IMR-90 (cell line): ENCODE results near the genes CLEC18A, CHST4 and TAT.

DNA sequence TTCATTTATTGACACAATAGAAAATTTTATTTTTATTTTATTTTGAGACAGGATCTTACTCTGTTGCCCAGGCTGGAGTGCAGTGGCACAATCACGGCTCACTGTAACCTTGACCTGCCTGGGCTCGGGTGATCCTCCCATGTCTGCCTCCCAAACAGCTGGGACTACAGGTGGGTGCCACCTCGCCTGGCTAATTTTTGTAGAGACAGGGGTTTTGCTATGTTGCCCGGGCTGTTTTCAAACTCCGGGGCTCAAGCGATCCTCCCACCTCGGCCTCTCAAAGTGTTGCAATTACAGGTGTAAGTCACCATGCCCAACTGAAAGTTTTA, 2.0 kb downstream of the WWP2 start:
- RRBS: no CpG with 5 or more reads among the region's 7 CpGs
CAGE:
- cytosol, long polyA plus RNA: no peak
- long polyA plus RNA: no peak
- nucleus, long polyA plus RNA: no peak

- RRBS: 68% methylated on average over 3 of the region's 10 CpGs
CAGE:
- cytosol, long polyA plus RNA: no peak
- long polyA plus RNA: no peak
- nucleus, long polyA plus RNA: no peak
These were observed 78.0 kb downstream of the WWP2 start for GRCh38 chr16:69839967-69840638.

- RRBS: no CpG with 5 or more reads among the region's 8 CpGs
CAGE:
- cytosol, long polyA plus RNA: no peak
- long polyA plus RNA: no peak
- nucleus, long polyA plus RNA: no peak
These were observed 61.1 kb upstream of the CLEC18A start for GRCh38 chr16:69890037-69890418.

- RRBS: 63% methylated on average over 3 of the region's 18 CpGs
CAGE:
- cytosol, long polyA plus RNA: no peak
- long polyA plus RNA: no peak
- nucleus, long polyA plus RNA: no peak
These were observed 9.7 kb upstream of the CLEC18A start for GRCh38 chr16:69941331-69941842.

GRCh38 chr16:69942144-69942666, 8.9 kb upstream of the CLEC18A start:
- RRBS: no CpG with 5 or more reads among the region's 15 CpGs
CAGE:
- cytosol, long polyA plus RNA: no peak
- long polyA plus RNA: no peak
- nucleus, long polyA plus RNA: no peak

- RRBS: no CpG with 5 or more reads among the region's 12 CpGs
CAGE:
- cytosol, long polyA plus RNA: no peak
- long polyA plus RNA: no peak
- nucleus, long polyA plus RNA: no peak
These were observed at the start of gene CLEC18A for GRCh38 chr16:69951136-69951526. CLEC18A (plus strand) TSS chr16:69951334.

GRCh38 chr16:70060600-70061377, 53.3 kb upstream of the PDPR start:
- RRBS: no CpG with 5 or more reads among the region's 7 CpGs
CAGE:
- cytosol, long polyA plus RNA: no peak
- long polyA plus RNA: no peak
- nucleus, long polyA plus RNA: no peak

DNA sequence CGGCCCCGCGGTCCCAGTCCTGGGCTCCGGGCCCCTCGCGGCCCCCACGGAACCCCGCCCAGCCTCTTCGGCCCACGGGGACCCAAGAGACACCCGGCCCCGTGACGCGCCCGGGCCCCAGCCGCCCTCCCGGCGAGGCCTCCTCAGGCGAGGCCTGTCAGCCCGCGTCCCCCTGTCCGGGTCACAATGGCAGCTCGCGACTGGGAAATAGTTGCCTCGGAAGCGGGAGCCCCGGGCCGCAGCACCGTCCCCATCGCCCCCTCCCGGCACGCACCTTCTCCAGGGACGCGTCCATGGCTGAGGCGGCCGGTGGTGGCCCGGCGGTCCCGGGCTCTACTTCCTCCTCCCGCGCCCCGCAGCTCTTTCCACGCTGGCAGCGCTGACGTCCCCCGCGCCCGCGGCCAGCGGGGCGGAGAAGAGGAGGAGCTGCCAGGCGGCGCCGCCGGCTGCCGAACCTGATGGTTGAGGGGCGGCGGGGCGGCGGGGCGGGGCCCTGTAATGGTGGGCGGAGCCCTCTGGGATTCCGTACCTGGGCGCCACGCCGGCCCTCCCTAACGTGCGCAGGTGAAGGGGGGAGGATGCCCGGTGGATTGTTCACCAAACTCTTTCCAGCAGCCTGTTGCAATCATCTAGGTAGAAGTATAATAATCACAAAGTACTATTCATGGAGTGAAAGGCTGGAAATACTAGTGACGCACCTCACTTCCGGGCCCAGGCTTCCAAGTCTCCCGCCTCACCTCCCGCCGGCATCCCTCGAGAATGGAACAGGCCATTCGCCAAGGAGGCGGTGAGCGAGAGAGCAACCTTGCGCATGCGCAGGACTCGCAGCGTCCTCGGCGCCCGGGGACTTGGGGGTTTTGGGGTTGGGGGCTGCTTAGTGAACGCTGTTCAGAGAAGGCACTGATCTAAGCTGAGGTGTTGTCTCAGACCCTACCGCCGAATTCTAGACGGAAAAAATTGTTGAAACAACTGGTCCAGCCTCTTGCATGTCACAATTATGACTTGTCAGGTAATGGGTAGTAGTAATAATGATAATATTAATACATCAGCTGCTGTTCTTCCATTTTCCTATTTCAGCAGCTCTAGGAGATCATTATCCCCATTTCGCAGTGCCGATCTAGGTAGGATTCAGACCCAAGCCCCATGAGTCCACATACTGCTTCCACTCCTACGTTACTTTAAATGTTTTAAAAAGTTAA, 48.3 kb upstream of the PDPR start:
- RRBS: under 1% methylated on average over 4 of the region's 92 CpGs
CAGE:
- cytosol, long polyA plus RNA: no peak
- long polyA plus RNA: no peak
- nucleus, long polyA plus RNA: no peak

- RRBS: no CpG with 5 or more reads among the region's 17 CpGs
CAGE:
- cytosol, long polyA plus RNA: no peak
- long polyA plus RNA: no peak
- nucleus, long polyA plus RNA: no peak
These were observed 21.0 kb upstream of the CLEC18C start for GRCh38 chr16:70152375-70153118.

DNA sequence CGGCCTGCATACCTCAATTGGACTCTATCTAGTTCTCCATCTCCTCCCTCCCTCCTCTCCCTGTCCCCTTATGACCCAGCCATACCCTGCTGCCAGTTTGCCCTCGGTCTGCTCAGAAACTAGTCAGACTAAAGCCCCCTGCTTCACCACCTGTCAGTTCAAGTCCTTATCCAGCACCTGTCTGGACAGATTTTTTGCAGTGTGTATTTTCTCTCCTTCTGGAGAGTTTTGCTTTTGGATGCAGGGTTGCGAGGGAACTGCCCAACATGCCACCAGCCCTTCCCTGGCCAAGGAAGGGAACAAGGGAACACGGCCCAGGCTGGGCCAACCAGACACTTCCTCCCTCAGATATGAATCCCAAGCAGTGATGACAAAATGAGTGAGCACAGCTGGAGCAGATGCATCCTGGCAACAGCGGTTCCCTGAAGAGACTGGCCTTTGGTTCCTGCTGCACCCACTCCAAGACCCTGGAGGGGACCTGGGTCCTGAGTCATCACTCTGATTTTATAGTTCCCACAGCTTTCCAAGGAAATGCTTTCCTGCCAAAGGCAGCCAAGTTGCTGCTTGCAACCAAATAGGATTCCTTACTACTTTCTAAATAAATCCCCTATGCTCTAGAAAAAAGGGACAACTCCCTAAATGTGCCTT, 5.5 kb downstream of the ST3GAL2 start:
- RRBS: no CpG with 5 or more reads among the region's 5 CpGs
CAGE:
- cytosol, long polyA plus RNA: no peak
- long polyA plus RNA: no peak
- nucleus, long polyA plus RNA: no peak

DNA sequence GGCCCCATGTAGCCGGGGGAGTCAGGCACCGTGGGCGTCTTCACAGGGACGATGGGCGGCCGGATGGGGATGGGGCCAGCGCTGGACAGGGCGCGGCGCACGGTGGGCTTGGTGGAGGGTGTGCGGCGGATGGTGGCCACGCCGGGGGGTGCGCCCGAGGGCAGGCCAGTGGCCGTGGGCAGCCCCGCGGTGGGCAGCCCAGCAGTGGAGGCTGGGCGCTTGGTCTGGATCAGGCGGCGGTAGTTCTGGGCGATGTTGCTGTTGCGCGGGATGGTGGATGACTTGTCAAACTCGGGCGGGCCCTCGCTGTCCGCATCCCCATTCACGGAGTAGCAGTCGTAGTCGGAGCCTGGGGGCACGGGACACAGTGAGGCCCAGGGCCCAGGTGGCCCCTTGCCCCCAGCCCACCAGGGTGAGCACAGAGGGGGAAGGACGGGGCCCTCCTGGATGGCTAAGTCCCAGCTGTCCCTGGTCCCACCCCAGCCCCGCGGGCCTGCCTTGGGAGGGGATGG, 17.8 kb downstream of the IL34 start:
- RRBS: 96% methylated on average over 13 of the region's 37 CpGs
CAGE:
- cytosol, long polyA plus RNA: no peak
- long polyA plus RNA: no peak
- nucleus, long polyA plus RNA: no peak

DNA sequence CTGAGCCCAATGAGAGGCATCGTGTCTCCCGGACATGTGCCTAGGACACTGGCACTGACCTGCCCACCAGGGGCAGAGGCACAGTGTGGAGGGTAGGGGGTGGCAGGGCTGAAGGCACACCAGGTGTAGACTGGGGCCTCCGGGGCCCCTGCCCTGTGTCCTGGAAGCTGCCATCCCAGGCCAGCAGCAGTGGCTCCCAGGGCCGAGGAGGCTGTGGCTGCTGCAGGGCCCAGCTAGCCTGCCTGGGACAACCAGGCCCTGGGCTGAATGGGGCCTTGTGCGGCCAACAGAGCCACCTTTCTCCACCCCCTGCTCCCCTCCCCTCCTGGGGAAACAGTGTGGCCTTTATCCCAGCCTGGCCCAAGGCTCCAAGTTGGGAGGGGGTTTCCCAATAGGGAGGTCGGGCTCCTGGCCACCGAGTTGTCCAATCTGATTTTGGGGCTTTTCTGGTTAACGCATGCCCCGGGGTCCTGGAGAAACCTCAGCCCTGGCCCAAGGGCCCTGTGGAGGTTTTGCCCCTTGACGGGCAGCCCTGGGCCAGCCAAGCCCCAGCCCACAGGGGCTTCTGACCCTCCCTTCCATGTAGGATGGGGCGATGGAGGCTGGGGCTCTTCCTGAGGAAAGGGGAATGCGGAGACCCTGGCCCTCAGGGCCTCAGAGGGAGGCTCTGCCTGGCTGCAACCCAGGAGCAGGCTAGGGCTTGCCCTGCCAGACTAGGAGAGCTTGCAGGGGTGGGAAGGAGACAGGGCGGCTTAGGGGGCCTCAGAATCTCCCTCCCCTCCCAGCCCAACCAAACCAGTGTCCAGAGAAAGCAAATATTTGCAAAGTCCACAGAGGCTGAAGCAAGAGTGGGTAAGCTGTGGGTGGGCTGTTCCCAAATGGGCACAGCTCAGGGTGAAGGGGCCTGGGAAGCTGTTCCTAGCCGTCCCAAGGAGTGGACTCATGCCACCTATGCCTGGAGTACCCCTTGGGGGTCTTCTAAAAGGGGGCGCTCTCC, 4.2 kb downstream of the MTSS2 start:
- RRBS: 72% methylated on average over 2 of the region's 15 CpGs
CAGE:
- cytosol, long polyA plus RNA: no peak
- long polyA plus RNA: no peak
- nucleus, long polyA plus RNA: no peak

DNA sequence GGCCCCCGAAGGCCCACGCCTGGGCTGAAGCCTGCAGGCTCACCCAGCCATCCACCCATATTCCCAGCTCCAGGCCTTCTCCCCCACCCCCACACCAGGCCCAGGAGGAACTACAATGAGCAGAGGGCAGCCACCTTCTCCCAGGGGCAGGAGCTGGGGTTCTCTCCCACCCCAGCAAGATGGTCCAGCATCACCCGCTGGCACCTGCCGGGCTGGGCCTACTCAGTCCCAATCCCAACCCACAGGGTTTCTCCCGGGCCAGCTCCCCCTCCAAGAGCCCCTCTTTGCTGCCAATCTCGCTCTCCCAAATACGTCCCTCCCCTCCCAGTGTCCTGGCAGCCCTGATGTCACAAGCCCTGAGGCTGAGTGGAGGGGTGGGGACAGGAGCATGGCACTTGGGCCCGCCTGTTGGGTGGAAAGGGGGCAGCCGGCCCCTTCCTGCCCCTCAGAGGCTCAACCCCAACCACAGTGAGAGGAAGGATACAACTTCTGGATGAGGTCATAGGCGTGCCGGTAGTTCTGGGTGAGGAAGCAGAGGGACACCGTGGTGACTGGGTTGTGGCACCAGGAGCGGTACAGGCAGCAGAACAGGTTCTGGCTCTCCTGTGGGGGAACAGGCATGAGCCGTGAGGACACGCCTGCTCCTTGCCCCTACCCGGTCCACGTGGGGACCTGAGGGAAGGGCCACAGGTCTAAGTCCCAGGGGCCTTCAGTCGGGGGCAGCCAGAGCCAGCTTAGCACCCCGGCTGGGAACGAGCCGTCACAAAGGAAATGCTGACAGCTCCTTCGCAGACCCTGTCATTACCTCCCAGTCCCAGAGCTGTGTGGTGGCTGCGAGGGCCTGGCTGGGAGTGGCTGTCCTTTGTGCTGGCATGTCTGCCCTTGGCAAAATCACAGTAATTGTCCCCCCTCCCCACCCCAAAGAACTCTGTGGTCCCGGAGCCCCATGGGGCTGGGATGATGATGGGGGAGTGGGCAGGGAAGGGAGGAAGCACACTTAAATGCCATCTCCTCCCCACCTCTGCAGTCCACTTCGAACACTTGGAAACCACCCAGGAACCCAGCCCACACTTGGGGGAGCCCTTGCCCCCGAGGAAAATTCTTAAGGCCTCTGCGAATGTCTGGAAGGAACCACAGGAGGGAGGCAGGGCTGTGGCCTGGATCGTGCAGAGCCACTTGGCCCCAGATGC, 11.2 kb upstream of the MTSS2 start:
- RRBS: 93% methylated on average over 3 of the region's 28 CpGs
CAGE:
- cytosol, long polyA plus RNA: no peak
- long polyA plus RNA: no peak
- nucleus, long polyA plus RNA: no peak

- RRBS: 89% methylated on average over 2 of the region's 6 CpGs
CAGE:
- cytosol, long polyA plus RNA: no peak
- long polyA plus RNA: no peak
- nucleus, long polyA plus RNA: no peak
These were observed 55.3 kb downstream of the VAC14 start for GRCh38 chr16:70745622-70746083.

- RRBS: no CpG with 5 or more reads among the region's 14 CpGs
CAGE:
- cytosol, long polyA plus RNA: no peak
- long polyA plus RNA: no peak
- nucleus, long polyA plus RNA: no peak
These were observed at the start of gene CHST4 for GRCh38 chr16:71526005-71527162. CHST4 (plus strand) TSS chr16:71526426.

GRCh38 chr16:71576662-71577514, at the start of gene TAT:
TAT (minus strand) TSS chr16:71577092.
- RRBS: no CpG with 5 or more reads among the region's 5 CpGs
CAGE:
- cytosol, long polyA plus RNA: no peak
- long polyA plus RNA: no peak
- nucleus, long polyA plus RNA: no peak

- RRBS: no CpG with 5 or more reads among the region's 4 CpGs
CAGE:
- cytosol, long polyA plus RNA: no peak
- long polyA plus RNA: no peak
- nucleus, long polyA plus RNA: no peak
These were observed 2.7 kb downstream of the MARVELD3 start for GRCh38 chr16:71628686-71629173.

DNA sequence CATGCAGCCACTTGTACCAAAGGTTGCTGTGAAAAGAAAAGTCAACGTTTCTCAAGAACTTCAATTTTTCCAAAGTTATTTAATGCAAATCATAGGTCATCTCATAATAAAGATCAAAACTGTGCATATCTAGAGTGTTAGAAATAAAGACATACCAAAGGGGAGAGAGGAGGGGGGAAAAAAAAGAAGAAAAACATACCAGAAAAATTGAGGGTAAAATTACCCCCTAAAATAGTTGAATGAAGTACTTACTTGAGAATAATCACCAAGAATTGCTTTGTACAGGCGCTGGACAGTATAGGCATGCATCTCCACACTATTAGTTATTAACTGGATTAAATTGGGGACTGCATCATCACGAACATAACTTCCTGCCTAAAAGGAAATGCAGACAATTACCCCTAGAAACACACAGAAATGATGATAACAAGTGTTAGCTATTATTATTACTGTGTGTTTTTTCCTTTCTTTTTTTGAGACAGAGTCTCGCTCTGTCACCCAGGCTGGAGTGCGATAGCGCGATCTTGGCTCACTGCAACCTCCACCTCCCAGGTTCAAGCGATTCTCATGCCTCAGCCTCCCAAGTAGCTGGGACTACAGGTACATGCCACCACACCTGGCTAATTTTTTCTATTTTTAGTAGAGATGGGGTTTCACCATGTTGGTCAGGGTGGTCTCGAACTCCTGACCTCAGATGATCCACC, 25.6 kb upstream of the PHLPP2 start:
- RRBS: no CpG with 5 or more reads among the region's 9 CpGs
CAGE:
- cytosol, long polyA plus RNA: no peak
- long polyA plus RNA: no peak
- nucleus, long polyA plus RNA: no peak

GRCh38 chr16:71778572-71779071, 30.0 kb downstream of the AP1G1 start:
- RRBS: no CpG with 5 or more reads among the region's 7 CpGs
CAGE:
- cytosol, long polyA plus RNA: no peak
- long polyA plus RNA: no peak
- nucleus, long polyA plus RNA: no peak

- RRBS: no CpG with 5 or more reads among the region's 1 CpG
CAGE:
- cytosol, long polyA plus RNA: no peak
- long polyA plus RNA: no peak
- nucleus, long polyA plus RNA: no peak
These were observed 5.2 kb downstream of the AP1G1 start for GRCh38 chr16:71803486-71803685.